ENCODE measurements around a stretch of chr11.

GRCh38 chr11:60981989-60982707 is 10.7 kb downstream of the CD6 start:
- PRO-cap, result no peak

GRCh38 chr11:61026032-61026710 is 54.7 kb downstream of the CD6 start:
- PRO-cap, result unidirectional peak, plus-strand start at chr11:61026546

DNA sequence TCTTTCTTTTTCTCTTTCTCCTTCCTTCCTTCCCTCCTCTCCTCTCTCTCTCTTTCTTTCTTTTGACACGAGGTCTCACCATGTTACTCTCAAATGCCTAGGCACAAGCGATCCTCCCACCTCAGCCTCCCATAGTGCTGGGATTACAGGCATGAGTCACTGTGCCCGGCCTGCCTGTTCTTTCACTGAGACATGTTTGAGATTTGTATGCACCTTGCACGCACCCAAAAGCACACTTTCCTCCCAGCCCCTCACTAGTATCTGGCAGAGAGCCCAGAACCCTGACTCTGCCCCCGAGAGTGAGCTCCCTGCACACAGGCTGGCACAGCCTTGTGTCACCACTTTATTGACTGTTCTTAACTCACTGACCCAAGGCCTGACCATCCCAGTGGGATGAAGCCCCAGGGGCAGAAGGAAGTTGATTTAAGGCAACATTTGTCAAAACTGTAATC is 56.9 kb downstream of the CD6 start:
- PRO-cap, result no peak

DNA sequence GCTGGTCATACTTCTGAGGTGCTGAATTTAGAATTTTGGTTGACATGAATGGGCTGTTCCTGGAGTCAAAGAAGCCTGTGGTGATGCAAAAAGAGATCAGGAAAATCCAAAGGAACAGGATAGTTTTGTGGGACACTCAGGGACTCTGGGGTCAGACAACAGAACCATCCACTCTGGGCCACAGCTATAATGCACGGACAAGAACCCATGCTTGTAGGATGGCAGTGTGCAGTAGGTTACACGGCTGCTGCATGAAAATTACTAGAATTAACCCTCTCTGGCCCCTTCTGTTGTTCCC is 22.2 kb upstream of the CD5 start:
- PRO-cap, result no peak

GRCh38 chr11:61123480-61123890 is 21.2 kb downstream of the CD5 start:
- PRO-cap, result no peak

DNA sequence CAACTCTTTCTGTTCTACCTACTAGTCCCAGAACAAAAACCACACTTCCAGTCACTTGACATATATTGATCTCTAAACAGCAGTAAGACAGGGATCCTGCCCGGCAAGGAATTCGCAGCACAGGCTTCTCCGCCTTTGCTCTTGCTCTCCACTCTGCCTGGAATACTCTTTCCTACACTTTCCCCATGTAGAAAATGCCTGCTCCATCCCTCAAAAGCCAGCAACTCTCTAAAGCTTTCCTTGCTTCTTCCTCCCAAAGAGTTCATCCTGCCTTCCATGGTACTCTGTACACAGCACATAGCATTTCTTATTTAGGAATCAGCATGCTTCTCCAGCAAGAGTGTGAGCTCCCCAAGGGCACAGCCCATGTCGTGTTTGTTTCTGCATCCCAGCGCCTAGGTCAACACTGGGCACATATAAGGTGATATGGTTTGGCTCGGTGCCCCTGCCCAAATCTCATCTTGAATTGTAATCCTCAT is 8.5 kb downstream of the VPS37C start:
- PRO-cap, result no peak

DNA sequence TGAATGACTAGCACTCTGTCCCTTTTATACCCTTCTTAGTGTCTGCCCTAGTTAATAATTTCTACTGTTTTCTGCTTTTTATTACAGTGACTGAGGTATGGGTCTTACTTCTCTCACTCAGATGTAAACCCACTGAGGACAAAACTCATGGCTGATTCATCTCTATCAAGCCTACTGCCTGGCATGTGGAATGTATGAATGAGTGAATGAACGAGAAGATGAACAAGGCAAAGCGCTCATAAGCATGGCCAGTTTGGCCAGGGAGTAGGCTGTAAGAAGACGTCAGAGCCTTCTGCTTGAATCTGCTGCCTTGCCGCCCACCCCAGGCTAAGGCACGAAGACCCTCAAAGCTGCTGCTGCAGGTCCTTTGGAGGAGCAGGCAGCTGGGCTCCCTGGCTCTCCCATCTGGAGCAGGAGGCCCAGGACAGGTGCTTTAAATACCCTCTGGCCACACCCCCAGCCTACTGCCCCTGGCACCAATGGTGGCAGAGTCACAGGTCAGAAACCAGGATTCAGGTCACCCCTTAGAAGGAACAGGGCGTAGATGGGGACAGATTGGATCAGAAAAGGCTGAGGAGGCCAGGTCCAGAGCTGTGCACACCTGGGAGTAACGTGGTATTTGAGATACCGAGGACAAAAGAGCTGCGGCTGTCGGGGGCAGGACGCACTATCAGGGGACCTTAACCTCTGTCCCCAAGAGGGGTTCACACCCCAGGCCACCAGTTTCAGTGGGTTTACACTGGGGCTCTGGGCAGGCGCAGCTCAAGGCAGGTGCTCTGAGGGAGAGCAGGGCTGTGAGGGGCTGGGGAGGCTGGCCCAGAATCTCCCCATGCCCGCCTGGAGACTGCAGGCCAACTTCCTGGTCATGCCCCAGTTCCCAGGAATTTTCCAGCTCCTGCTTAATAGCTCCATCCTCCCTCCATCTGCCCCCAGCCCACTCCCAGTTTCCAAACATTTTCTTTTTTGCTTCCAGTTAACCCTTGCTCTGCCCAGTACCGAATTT is 7.9 kb upstream of the PGA3 start:
- PRO-cap, result no peak

GRCh38 chr11:61306896-61307371 is 11.8 kb upstream of the VWCE start:
- PRO-cap, result no peak

DNA sequence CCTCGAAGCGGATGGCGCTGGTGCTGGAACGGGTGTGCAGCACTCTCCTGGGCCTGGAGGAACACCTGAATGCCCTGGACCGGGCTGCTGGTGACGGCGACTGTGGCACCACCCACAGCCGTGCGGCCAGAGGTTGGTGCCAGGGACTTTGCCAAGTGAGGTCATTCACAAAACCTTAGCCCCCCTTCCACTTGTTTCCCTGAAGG is 11.0 kb downstream of the TKFC start:
- PRO-cap, result no peak

- PRO-cap, result no peak
Observed at GRCh38 chr11:61370151-61370954, 8.2 kb downstream of the TMEM138 start.

DNA sequence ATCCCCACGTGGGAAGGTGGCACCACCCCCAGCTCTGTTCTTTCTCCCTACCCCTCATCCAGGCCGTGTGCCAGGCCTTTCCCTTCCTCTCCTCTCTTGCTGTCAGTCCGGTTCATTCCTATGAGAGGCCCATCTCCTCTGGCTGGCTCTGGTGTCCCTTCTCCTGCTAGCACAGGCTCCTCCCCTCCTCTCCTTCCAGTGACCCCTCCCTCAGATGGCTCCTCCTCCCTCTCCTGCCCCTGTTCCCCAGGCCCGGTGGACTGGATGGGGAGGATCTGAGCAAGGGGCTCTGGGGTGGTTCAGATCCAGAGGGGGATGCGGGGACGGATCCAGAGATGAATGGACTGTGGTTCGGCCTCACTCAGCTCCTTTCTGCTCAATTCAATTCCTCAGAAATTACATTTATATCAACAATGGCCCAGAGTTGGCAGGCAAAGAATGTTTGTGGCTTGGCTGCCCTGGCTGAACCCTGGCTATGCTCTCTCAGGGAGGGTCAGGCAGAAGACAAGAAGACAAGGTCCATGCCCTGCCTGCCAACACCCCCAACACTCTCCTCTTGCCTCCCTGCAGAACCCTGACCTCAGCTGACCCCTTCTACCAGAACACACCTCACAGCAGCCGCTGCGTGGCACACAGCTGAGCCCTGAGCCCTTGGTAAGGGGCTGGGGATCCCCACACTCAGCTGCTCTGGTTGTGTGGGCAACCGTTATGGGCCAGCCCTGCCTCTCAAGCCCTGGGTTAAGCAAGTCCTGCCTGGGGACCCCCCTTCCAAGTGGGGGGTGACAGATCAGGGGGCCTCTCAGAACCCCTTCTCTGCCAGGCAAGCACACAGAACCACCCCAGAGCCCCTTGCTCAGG is 9.2 kb downstream of the PPP1R32 start:
- PRO-cap, result no peak

GRCh38 chr11:61516214-61516908 is 7.8 kb downstream of the LRRC10B start:
- PRO-cap, result no peak

DNA sequence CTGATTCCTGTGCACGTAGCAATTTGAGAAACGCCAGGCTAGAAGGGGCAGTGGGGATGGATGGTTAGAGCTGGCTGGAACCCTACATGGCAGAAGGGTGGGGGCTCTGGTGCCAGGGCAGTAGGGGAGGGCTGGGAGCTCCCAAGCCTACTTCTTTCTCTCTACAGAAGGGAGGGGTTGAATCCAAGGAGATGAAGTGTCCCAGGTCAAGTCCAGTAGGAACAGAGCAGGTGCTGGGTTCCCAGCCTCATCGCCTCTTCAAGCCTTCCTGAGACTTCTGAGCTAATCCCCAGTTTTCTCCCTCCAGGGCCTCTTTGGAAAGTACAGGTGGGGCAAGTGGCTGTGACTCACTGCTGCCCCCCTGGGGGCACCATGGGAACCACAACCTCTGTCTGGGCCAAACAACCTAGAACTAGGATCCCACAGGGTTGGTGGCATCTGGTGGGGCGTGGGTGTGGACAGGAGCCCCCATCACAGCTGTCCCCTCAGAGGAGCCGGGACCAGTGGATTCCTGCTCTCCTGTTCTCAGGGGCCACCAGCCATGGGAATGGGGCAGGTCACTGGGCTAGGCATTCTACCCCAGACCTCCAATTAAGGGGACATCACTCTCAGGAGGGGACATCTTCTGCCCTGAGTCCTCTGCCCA is 23.6 kb downstream of the LRRC10B start:
- PRO-cap, result no peak

- PRO-cap, result no peak
Observed at GRCh38 chr11:61626550-61627249, 45.8 kb upstream of the SYT7 start.

DNA sequence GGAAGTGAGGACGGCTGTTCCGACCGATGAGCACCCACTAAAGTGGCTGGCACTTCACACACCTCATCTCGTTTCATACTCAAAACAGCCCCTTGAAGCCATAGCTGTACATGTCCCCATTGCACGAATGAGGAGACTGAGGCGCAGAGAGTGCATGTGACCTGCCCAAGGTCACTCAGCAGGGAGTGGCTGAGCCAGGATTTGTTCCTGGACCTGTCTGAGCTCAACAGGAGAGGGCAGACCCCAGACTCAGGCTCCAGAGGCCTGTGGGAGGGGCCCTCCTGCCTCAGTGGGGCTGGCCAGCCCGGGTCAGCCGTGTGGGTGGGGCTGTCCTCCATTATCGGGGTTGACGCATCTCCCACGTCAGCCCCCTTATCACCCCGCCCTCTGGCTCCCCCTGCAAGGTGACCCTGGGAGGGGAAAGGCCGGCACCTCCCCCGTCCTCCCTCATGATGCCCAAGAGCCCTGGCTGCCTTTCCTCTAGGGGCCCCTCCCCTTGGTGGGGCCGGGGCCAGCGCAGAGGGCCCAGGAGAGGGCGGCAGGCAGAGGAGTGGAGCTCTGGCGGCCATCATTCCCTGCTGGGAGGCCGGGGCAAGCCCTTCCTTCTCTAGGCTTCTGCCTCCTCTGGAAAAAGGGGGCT is 12.0 kb downstream of the MYRF start:
- PRO-cap, result no peak

DNA sequence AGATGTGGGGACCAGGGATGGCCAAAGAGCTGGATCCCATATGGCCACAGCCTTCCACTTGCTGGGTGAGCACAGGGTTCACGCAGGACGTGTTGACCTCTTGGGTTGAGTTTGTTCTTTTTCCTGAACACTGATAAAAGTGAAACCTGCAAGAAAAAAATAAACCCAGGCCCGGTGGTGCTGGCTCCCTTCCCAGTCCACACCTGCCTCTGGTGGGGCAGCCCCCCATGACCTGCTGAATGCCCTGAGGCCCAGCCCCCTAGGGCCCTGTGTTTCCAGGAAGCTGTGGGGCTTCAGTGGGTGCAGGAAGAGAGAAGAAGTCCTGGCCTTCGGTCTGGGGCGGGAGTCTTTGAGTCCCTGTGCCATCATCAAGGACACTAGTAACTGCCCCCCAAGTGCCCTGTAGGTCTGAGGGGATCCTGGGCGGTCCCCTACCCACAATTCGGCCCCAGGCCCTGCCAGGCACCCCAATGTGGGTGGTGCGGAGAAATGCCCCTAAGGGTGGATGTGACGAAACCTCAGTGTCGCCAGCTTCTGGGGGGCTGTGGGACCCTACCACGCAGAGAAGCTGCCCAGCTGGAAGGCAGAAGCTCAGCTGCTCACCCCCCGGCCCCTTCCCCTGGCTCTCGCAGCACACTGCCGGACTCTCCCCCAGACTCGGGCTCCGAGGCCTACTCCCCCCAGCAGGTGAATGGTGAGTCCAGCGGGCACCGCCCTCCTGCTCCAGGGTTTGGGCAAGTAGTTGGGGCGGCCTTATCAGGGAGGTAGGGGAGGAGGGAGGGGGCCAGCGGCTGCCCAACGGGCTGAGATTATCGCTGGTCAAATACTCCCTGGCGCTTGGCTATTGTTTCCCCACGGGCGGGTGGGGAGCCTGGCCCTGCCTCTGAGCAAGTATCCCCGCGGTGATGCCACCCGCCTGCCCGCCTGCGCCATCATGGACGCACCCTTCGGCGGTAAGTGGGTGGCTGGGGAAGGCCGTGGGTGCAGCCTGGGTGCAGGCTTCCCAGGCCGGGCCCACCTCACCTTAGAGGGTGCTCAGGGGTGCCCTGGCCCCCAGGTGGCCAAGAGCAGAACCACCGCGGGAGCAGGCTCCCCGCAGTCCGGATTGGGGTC is 16.5 kb downstream of the MYRF start:
- PRO-cap, result no peak

- PRO-cap, result no peak
Observed at GRCh38 chr11:61814120-61814682, 2.6 kb downstream of the FADS1 start.

DNA sequence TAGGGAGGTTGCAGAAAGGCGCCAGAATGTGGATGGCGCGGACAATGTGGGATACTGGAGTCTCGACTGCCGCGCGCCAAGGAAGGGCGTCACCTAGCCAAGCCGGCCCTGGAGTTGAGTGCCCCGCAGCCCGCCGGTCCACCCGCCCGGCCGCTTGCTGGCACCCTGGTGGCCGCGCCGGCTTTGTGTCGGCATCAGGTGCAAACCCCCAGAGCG is 686 bp upstream of the FADS2 start:
- PRO-cap, result bidirectional peak, plus-strand start outside the sequence, minus-strand start at position 110 of the sequence

DNA sequence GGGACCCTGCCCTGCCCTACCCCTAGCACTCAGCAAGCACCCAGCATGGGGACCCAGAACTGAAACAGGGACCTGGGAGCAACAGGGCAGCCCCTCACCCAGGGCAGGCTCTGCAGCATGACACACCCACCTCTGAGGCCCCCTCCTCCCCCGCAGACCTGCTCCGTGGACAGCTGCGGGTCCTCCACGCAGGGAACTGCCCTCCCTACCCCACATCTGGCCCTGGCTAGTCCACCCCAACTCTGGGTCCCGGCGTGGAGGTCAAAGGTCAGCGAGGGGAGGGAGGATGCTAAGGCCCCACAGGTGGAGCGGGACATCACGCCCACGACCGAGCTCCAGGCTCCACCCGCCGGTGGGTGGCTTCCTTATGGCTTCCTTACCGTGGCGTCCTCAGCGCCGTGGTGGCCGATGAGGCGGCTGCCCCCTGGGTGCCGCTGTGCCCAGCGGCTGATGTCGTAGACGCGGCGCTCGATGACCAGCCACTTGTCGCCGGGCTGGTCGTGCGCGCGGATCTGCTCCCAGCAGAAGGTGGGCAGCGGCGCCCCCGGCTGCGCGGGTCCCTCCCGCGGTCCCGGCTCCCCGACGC is 463 bp downstream of the FADS3 start:
- PRO-cap, result bidirectional peak, plus-strand start at position 482 of the sequence, minus-strand start at position 457 of the sequence

- PRO-cap, result no peak
Observed at GRCh38 chr11:61912353-61913016, 4.9 kb downstream of the RAB3IL1 start.

All from aorta (tissue), 1 donor.